Gastrocnemius medialis (tissue), 3 donors: ENCODE measurements around the genes RNF11, EPS15 and SHISAL2A.

- PRO-cap, result no peak
- RAMPAGE, long total RNA, 3 experiments, result no peak in any of the 3 experiments
Observed at GRCh38 chr1:47409106-47409854, 6.8 kb upstream of the FOXE3 start.

- PRO-cap, result no peak
- RAMPAGE, long total RNA, 3 experiments, result no peak in any of the 3 experiments
Observed at GRCh38 chr1:47477322-47477980, 39.6 kb downstream of the FOXD2 start.

GRCh38 chr1:48679712-48680401, 96.8 kb downstream of the BEND5 start:
- PRO-cap, result no peak
- RAMPAGE, long total RNA, 3 experiments, result no peak in any of the 3 experiments

DNA sequence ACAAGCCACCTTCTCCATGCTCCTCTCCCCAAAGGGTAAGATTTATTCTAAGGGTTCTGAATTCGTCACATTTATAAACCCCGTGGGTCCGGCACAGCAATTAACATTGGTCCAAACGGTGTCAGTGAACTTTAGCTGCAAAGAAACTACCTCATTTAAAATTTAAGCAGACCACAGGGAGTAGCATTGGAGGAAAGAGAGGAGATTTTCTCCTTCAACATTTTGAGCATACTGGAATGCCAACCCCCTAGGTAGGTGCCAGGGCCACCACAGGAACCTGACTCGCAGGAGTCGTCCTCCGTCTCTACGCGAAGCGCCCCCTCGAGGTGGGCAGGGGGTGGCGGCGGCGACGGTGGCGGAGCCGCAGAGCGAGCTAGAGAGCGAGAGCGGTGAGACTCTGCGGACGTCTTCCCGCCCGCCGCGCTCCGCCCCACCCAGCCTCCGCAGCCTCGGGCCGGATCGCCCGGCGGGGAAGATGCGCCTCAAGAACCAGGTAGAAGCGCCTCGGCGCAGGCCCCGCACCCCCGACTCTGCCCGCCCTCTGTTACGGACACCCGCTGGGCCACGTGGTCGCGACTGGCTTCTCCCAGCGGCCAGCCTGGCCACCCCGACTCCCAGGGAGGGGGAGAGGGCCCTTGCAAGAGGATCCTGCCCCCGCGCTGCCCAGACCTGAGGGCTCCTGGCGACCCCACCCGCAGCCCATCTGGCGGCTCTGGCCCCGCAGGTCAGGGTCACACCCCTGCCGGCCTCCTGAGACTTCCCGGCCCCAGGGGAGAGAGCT, 24.1 kb upstream of the AGBL4 start:
- PRO-cap, result no peak
- RAMPAGE, long total RNA, 3 experiments, result no peak in any of the 3 experiments

GRCh38 chr1:50960492-50960640, 299 bp upstream of the FAF1 start:
- PRO-cap, result no peak
- RAMPAGE, long total RNA, 3 experiments, result no peak in any of the 3 experiments

DNA sequence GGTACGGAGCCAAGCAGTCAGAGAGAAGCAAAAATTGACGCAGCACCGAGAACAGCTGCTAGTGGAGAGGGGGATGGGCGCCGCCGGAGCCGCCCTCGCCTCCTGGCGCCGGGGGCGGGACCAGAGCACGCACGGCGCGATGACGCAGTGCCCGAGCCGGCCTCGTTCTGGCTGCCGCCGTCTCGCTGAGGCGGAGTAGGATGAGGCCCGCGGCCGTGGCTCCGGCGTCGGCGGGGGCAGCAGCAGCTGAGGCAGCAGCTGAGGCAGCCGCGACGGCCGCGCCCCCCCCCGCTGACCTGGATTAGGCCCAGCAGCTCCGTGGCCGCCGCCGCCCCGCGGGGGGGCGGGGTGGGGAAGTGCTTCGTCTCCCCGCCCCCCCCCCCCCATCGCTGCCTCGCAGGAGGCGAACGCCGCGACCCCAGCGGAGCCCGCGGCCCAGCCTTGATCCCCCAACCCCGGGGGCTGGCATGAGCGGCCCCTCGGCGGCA, at the start of gene RNF11:
Gene RNF11, plus strand, starts transcription at position 147 of the 488 bp plus-strand sequence.
- PRO-cap, result bidirectional peak, plus-strand start at position 147 of the sequence, minus-strand start at position 69 of the sequence
- RAMPAGE, long total RNA, 3 experiments, result start-site peak on the plus strand in 1 of 3 experiments, centred at position 419 of the sequence, 394 reads per replicate

DNA sequence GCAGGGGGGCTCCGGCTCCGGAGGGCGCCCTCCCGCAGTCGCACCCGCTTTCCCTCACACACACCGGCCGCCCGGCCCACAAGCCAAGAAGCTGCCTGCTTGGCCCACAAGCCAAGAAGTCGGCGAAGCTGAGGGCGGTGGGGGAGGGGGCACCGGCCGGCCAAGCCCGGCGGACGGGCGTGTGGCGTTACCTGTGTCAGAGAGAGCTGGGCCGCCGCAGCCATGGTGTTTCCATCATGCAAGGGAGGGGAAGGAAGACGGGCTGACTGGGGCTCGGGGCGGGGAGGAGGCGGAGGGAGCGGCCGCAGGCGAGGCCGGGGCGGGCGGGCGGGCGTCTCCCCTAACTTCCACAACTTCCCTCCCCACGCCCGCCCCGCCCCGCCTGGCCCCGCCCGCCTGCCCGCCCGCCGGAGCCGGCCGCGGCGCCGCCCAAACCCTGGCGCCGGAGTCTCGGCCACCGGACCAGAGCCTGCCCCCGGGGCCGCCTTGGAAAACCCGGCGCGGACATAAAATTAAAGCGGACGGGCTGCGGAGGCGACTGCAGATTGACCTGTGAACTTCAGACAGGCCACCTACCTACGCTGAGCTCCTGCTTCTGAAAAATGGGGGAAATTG, at the start of gene EPS15:
Gene EPS15, minus strand, starts transcription at position 259 of the 615 bp plus-strand sequence.
- PRO-cap, result unidirectional peak, minus-strand start at position 93 of the sequence; unidirectional peak, minus-strand start at position 208 of the sequence; unidirectional peak, minus-strand start at position 238 of the sequence; unidirectional peak, minus-strand start at position 356 of the sequence
- RAMPAGE, long total RNA, 3 experiments, result start-site peak on the minus strand in 2 of 3 experiments, centred at positions 243 to 246 of the sequence, 112 to 410 reads per replicate

- PRO-cap, result no peak
- RAMPAGE, long total RNA, 3 experiments, result no peak in any of the 3 experiments
Observed at GRCh38 chr1:51531336-51532122, 12.5 kb upstream of the EPS15 start.

- PRO-cap, result no peak
- RAMPAGE, long total RNA, 3 experiments, result no peak in any of the 3 experiments
Observed at GRCh38 chr1:51643242-51643923, 26.5 kb downstream of the OSBPL9 start.

GRCh38 chr1:51793946-51794718, 84.4 kb downstream of the NRDC start:
- PRO-cap, result no peak
- RAMPAGE, long total RNA, 3 experiments, result no peak in any of the 3 experiments

GRCh38 chr1:51969348-51969823, 21.1 kb downstream of the RAB3B start:
- PRO-cap, result no peak
- RAMPAGE, long total RNA, 3 experiments, result no peak in any of the 3 experiments

- PRO-cap, result no peak
- RAMPAGE, long total RNA, 3 experiments, result no peak in any of the 3 experiments
Observed at GRCh38 chr1:52005619-52005958, 15.1 kb upstream of the RAB3B start.

DNA sequence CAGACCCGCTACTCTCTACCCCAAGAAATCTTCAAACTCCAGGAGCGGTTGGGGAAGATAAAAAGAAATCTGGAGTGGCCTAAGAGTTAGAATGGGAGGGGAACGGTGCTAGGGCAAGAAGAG, 312 bp downstream of the TXNDC12 start:
- PRO-cap, result no peak
- RAMPAGE, long total RNA, 3 experiments, result no peak in any of the 3 experiments

DNA sequence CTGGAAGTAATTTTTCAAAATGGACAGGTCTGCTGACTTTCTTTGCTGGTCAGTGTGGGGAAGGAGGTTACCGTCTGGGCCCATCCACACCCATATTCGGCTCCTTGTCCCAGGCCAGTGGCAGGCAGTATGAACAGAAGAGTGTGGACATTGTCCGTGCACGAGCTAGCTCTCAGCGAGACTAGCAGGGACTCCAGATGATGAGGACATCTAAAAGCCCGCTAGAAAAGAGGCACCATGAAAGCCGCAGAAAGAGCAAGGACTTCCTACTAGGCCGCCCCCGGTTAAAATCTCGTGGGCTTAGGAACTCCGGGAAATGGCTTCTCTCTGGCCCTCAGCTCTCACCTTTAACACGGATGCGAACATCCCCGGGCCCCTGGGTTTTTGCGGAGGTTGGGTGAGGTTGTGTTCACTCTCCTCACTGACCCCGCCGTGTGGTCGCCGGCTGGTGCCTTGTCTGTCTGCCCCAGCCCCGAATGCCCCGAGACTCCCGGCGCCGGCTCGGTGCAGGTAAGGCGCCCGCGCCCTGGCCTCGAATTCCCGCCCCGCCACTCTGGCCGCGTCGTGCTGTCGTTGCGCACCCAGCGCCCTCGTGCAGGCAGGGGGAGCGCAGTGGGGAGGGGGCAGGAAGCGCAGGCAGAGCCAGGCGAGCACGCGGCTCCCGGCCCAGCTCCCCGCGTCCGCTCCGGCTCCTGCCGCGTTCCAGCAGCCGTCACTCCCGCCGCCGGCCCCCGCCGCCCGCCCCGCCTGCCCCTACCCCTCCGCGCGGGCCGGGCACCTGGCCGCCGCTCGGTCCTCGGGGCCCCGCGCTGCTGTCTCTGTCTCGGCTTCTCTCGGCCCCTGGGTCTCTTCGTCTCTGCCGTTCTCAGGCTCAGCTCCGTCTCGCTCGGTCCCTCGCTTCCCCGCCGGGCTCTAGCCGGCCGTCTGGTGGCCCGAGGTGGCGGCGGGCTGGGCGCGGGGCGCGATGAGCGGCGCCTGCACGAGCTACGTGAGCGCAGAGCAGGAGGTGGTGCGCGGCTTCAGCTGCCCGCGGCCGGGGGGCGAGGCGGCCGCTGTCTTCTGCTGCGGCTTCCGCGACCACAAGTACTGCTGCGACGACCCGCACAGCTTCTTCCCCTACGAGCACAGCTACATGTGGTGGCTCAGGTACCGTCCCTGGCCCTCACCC, at the start of gene SHISAL2A:
Gene SHISAL2A, plus strand, starts transcription at position 639 of the 1,168 bp plus-strand sequence.
- PRO-cap, result unidirectional peak, plus-strand start at position 612 of the sequence
- RAMPAGE, long total RNA, 3 experiments, result start-site peak on the plus strand in 1 of 3 experiments, centred at position 461 of the sequence, 6 reads per replicate

GRCh38 chr1:52633915-52634570, 1.1 kb downstream of the SHISAL2A start:
- PRO-cap, result no peak
- RAMPAGE, long total RNA, 3 experiments, result no peak in any of the 3 experiments

- PRO-cap, result no peak
- RAMPAGE, long total RNA, 3 experiments, result no peak in any of the 3 experiments
Observed at GRCh38 chr1:52685923-52686504, 12.1 kb downstream of the COA7 start.

DNA sequence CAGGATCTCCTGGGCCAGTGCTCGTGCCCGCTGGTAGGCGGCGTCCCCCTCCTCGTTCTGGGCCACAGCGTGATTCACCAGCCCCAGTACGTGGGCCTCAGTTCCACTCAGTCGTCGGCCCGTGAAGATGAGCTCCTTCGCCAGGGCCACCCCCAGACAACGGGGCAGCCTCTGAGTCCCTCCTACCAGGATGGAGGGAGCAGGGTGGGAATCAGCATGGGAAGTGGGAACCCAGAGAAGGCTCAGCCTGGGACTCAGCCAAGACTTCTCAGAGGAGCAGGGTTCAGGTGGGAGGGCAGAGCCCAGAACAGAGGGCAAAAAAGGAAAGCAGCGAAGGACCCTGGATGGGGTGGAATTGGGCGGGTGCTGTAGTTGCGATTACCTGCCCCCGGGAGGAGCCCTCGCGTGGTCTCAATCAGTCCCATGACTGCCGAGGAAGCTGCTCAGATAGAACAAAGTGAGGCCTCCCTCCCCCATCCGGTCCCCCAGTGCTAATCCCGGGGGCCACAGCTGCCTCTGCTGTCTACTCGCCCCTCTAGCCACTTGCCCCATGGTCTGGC, 16.8 kb downstream of the ECHDC2 start:
- PRO-cap, result no peak
- RAMPAGE, long total RNA, 3 experiments, result no peak in any of the 3 experiments

DNA sequence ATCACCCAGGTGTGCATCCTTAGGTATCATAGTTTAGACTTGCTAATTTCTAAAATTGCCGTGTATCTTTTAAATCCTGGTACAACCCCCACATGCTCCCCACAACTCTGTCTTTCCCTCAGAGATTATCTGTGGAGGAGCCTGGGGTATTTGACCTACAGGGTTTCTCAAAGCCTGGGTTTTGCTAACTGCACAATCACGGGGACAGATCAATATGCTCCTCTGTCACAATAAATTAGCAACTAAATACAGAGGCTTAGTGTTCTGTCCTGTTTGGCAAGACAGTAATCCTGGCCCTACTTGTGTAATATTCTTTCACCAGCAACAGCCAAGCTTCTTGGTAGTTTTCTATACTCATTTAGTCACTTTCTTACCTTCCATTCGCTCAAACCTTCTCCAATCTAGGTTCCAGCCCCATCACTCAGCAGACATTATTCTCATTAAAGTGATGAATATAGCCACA, 8.5 kb downstream of the ECHDC2 start:
- PRO-cap, result no peak
- RAMPAGE, long total RNA, 3 experiments, result no peak in any of the 3 experiments

DNA sequence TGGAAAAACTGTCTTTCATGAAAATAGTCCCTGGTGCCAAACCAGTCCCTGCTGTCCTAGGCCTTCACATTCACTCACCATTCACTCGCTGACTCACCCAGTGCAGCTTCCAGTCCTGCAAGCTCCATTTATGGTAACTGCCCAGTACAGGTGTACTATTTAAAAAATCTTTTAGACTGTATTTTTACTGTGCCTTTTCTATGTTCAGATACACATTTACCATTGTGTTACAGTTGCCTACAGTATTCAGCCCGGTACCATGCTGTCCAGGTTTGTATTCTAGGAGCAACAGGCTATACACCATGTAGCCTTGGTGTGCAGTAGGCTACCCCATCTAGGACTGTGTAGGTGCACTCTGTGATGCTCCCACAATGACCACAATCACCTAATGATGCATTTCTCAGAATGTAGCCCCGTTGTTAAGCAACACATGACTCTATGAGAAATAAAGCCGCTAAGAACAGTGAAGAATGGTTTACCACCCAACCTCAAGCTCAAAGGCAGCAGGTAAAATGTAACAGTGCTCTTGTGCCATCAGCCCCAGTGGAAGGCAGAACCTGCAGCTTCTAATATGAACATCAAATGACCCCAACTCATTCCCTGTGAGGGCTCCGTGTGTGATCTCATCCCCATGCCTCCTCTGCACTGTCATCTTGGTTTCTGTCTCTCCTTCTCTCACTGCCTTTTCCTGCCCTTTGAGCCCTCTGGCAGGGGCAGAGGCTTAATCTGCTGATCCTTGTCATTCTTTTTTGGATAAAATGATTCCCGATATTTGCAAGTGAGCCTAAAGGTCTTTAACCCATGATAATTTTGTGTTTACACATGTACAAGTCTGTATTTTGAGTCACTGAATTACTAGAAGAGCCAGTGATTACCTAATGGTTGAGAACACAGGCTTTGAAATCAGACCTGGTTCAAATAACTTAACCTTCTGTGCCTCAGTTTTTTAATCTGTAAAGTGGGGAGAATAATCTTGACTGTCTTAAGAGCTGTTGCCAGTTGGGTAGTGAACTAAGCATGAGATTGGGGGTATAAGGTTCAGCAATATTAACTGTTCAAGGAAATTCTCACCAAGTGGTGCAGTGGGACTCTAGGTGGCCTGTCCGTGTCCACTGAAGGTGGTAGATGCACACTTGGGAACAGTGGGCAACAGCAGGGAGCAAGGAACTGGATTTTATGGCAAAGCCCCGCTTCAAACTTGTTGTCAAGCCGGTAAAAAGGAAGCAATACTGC, 2.0 kb downstream of the ECHDC2 start:
- PRO-cap, result no peak
- RAMPAGE, long total RNA, 3 experiments, result no peak in any of the 3 experiments

GRCh38 chr1:53024949-53025469, 37.0 kb upstream of the PODN start:
- PRO-cap, result no peak
- RAMPAGE, long total RNA, 3 experiments, result no peak in any of the 3 experiments